Neural progenitor cell (in vitro differentiated cells): Measurements from ENCODE around the genes MAPK1 and RAB36.

DNA sequence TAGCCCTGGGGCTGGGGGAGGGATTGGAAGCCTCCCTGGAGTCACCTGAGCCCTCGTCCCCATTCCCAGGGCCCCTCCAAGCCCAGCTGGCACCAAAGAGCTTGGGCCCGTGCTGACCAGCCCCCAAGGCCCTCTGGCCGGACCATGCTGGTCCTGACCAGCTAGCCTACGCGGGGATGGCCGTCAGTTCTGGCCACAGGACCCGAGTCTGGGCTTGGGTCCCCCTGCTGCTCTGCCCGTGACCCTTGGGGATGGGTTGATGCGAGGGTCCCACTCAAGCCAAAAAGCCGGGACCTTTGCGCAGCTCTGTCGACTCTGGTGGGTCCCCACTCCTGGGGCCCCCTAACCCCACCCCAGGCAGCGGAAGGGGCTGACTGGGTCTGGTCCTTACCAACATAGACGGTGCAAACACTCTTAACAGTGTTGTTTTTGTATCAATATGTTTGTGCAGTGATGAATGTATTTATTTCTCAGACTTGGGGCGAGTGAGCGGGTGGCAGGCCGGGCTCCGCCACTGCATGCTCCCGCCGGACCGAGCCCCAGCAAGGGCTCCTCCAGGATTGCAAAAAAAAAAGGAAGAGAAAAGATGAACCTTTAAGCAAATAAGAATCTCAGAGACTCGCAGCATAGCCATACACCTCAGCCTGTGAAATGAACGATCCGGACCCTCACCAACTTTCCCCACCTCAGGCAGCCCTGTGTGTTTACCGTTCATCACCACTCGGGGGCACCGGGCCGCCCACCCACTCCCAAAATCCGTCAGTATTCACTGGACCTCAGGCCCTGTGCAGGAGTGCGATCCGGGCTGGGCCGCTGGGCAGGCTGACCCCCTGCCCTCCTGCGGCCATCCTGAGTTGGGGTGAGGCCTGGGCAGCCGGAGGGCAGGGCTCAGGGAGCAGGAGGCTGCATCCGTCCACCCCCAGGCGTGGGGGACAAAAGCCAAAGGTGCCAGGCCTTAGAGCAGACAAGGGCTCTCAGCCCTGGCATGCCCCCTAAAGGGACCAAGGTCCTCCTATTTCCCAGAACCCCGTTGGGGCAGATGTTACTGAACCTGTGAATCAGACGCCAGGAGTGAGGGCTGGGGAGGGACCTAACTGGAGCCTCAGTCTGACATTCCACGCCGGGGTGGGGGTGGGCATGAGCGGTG is 17.1 kb upstream of the TMEM191C start:
- RAMPAGE, long total RNA: no peak

DNA sequence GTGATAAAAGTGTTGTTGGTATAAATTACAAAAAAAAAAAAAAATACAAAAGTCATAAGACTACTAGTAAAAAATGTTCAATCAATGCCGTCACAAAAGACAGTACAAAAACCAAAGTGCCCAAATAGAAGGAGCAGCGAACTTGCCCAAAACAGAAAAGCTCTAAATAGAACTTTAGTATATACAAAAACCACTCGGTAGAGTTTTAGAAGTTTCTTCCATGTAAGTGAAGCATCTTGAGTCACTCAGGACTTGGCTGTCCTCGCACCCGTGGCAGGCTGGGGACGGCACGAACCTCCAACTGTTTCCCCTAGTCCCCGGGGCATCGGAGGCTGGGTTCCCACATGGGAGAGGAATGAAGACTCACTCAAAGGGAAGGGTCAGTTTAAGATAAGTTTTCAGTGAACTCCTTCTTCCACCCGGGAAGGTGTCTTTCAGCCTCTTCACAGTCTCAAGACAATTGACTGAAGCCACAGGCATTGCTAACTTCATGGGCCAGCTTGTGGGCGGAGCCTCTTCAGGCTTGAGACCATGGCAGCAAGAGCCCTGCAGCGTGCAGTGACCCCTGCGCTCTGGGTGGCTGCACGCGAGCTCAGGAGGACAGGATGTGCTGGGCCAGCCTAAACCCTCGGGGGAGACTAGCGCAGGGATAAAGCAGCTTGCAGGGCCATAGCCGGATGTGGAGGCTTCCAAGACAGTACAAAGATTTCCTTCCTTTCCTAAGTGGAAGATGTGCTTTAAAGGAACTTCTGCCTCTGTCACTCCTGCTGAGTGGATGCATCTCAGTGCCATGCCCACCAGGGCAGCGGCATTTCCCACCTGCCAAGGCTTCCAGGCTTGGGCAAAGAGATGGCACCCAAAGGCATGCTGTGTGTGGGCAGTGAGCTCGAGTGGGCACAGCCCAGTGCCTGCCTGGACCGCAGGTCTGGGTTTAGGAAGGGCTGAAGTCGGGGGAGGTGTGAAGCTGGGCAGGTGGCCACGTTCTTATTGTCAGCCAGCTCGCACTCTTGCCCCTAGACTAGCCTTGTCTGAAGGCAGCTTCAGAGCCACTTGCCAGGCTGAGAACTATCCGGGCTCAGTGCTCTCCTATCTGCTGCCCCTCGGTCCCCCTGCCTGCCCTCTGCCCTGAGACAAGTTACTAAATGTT is 32.8 kb downstream of the PPIL2 start:
- RAMPAGE, long total RNA: no peak

GRCh38 chr22:21762848-21763691 is 27.5 kb upstream of the YPEL1 start:
- RAMPAGE, long total RNA: no peak

GRCh38 chr22:21799508-21800586 is 64.3 kb upstream of the YPEL1 start:
- RAMPAGE, long total RNA: no peak

DNA sequence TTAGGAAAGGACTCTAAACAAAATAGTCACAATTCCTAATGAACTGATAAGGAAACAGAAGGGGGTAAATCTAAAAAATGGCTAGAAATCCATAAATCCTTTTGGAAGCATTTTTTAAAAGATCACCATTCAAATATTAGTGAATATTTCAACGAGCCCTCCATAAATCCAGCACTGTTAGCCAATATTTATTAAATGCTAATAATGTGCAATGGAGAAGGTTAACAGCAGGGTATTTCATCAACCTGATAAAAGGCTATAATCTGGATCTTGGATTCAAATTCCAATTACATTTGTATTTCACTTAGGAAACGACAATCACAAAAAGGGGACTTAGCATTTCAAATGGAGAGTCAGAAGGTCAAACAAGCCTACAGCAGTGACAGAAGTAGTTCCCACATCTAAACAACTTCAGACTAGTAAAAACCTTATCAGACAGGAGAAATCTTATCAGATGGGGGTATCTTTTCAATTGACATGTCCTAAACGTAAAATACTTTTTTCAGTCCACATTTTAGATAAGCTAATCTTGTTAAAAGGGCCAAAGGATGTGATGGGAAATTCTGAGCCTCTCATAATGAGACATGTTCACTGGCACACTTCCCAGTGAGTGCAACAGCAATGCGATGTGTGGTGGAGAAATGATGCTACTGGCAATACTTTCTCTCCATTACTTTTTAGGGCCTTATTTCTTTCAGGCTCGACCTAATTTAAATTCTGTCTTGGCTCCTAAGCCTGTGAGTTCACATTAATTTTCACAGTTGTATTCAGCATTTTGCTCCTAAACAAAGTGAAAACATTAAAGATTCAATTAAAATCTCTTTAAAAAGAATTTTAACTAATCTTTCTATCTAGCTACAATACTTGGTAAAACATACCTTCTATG is 2.5 kb downstream of the MAPK1 start:
- RAMPAGE, long total RNA: no peak

GRCh38 chr22:21867050-21867751 is at the start of gene MAPK1:
Gene MAPK1 (minus strand): TSS chr22:21867645.
- RAMPAGE, long total RNA: no peak

DNA sequence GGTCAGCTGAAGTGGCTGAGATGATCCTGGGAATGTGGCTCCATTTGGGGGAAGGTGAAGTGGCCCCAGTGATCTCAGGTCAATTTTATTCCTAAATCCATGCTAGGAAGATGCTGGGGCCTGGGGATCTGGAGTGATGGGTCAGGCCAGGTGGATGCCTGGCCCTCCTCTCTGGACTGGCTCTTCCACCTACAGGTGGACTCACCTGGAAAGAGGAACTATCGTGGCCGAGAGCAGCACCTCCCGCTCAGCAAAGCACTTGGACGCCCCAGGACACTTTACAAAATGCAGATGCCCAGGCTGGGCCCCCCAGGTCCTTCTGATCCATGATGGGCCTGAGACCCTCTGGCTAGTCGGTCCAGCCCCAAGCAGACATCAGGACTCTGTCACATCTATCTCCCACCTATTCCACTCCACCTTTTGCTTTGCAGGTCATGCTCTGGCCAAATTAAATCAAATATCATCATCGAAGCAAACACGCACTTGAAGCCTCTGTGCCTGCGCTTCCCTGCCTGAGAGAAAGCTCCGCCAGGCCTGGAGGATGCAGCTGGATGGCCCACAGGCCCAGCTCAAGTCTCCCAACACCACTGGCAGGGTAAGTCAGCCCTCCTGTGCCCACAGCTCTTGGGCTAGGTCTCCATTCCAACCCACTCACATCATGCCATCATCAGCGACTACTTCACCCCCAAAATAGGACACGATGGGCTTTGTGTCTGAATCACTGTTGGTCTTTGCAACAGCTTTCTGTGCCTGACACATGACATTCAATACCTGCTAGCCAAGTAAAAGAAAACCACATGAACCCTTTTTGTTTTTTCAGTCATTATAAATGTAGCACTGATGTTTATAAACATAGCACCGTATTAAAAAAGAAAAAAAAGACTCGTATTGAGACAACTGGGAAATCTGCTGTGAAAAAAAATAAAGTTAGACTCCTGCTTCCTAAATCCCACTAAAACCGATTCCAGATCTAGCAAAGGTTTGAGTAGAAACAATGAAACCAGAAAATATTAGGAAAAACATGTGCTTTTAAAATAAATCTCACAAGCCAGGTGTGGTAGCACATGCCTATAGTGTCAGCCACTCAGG is 6.3 kb downstream of the TOP3B start:
- RAMPAGE, long total RNA: no peak

DNA sequence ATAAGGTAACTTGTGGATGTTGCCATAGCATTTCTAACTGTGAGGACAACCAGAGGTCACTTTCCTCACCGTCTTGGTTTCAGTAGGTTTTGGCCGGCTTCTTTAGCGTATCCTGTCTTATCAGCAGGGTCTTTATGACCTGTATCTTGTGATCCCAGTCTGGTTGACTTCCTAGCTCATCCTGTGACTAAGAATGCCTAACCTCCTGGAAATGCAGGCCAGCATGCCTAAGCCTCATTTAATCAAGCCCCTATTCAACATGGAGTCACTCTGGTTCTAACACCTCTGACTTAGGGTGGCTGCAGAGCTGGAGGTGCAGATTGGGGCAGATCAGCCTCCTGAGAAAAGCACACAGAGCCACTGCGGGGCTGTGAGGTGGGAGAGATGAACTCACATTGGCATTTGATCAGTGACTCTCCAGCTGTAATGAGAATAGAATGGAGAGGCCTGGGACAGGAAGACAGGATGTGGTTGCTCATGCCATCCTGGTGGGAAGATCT is 41.1 kb upstream of the TOP3B start:
- RAMPAGE, long total RNA: no peak

DNA sequence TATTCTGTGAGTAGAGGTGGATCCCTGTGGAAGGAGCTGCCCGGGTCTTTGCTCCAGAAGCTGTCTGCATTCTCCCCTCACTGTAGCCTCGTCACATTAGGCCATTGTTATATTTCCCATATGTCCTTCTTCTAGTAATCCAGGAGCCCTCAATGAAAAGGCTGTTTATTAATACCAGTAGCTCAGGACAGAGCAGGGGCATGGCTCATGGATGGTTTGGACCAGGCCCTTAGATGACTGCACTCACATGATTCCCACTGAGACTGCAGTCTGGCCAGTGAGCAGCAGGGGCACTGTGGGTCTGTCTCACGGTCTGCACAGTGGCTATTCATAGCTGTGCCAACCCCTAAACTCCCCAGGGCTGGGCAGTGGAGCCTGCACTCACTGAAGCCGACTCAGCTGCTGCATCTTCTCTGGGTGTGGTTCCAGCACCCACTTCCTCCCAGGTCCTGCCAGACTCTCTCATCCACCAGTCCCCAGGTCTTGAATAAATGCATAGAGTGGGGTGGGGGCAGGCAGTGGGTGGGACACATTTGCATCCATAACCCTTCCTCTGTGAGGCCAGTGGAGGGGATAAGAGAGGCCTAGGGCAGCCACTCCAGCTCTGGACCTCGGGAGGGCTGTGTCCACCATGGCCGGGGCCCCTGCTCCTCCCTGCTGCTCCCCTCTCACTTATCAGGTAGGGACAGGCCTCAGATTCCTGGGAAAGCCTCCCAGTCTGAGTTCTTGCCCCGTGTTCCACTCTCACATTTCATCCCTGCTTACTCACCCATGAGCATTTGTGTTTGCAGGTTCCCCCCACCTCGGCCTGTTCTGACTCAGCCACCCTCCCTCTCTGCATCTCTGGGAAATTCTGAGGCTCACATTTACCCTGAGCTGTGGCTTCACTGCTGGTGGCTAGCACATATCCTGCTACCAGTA is 128.5 kb upstream of the TOP3B start:
- RAMPAGE, long total RNA: no peak

DNA sequence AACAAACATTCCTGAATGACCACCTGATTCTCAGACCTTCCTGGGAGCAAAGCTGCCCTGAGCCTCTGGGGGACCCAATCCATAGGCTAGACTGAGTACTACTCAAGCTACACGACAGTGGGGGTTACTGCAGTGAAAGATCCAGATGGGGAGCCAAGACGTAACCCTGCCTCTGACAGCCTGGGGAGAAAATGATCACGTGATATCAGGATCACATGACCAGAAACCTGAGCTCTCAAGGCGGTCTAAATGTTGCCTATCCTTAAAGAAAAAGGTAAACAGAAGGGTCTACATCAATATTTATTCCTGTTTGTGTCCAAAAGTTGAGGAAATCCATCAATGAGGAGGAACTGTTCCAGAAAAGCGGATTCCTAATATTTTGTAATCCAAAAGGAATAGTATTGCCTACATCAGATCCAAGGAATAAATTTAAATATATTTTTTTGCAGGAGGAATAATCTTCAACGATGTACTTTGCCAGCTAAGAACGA is 76.0 kb upstream of the VPREB1 start:
- RAMPAGE, long total RNA: no peak

- RAMPAGE, long total RNA: no peak
Measured at GRCh38 chr22:22820459-22821010, 67.1 kb upstream of the IGLL5 start.

GRCh38 chr22:22899237-22899879 is 11.7 kb downstream of the IGLL5 start:
- RAMPAGE, long total RNA: no peak

DNA sequence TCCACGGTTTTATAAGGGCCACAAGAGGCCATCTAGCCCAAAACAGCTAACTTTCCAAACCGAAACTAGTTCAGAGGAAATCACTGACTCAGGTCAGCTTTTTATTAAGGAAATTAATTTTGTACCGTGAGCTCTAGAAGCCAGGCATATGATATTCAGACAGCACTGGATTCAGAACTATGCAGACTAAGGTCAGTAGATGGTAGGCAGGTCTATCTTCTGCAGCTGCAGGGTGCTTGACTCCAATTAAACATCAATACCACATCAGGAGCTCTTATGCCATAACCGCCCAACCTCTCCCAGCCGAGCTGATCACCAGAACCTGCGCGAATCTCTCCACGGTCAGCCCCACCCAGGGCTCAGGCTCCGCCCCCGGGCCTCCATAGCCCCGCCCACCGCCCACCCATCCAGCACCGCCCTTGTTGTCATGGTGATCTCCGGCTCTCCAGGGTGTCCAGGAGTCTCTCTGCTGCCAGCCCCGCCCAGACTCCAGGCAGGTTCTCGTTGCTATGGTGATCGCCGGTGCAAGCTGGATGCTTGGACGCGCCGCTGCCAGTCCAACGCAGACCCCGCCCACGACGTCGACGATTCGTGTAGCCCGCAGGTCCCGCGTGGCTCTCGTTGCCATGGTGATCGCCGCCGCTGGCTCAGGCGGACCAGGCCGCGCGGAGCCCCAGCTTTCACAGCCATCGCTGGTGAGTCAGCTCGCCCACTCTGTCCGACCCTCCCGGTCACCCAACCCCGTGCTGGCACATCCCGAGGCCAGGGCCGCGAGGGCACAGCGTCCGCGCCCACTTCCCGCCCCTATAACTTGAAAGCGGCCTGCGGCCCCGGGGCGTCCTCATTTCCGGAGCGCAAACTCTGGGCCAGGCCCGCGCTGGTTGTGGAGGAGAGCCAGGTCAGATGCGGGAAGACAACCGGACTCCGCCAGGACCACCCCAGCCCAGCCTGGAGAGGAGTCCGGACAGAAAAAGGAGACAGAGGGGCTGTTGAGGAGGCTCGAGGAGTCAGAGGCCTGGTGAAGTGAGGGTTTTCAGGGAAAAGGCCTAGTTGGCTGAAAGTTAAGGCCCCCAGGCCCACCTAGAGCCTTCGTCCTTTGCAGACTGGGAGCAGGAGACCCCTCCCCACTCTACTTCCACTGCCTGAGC is at the start of gene RAB36:
Gene RAB36 (plus strand): TSS at position 621 of the 1,148 bp plus-strand sequence.
- RAMPAGE, long total RNA: no peak

DNA sequence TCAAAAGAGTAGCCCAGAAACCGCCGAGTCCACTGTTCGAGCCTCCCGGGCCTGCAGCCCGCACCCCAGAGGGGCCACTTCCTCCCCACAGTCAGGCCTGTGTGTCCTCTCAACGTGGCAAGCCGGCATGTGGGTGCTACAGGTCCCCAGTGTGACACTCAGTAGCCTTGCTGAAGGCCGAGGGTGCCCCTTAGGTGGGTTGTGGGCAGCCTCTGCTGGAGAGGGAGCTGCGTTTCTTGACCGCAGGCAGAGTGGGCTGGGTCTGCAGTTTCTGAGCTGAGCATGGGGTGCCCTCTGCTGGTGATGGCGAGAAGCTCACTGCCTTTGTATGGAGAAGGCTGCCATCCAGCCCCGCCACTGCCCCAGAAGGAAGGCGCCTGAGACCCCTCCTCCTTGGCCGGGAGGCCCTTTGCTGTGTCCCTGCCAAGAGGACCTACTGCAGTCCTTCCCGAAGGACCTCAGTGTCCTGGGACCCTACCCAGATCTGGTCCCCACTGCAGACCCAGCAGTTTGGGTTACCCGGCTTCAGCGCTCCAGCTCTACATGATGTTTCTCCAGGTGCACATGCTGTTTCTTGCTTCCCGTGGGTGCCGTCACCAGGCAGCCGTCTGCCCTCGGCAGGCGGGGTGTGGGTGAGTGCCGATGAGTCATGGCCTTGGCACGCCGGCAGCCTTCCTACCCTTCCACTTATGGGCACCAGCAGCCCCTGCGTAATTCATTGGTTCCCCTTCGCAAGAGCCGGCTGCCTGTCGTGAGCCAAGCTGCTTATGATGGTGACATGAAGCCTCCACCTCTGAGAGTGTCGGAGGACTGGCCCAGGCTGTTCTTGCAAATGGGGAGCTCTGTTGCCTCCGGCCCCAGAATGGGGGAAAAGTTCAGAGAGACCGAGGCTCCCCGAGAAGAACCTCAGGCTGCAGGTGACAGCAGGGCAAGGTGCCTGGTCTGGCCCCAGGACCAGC is 101.7 kb downstream of the BCR start:
- RAMPAGE, long total RNA: no peak

GRCh38 chr22:23285618-23286074 is 105.3 kb downstream of the BCR start:
- RAMPAGE, long total RNA: no peak

DNA sequence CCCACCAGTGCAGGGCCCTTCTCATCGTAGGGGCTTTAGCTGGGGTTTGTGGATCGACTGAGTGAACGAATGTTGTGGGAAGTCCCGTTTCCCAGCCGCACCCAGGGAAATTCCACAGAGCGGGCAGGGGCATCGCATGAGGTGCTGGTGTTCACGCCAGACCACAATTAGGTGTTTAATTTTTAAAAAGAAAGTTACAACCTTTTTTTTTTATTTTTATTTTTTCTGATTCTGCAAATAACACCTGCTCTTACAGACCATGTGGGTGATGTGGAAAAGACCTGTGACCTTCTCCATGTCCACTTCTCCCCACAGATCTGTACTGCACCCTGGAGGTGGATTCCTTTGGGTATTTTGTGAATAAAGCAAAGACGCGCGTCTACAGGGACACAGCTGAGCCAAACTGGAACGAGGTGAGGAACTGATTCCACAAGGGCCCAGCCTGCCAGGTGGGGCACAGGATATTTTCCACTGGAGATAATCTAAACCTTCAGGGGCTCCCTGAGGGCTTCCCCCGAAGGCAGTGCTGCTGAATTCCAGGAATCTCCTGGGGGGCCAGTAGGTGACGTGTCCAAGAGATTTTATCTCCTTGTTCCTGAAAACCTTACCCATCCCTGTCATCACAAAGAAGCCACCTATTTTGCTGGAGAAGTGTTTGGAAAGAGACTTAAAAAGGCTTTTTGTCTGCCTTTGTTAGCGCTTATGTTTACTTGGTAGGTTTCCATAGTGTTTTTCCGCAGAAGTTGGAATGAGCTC is 112.1 kb downstream of the BCR start:
- RAMPAGE, long total RNA: no peak

GRCh38 chr22:23533226-23533718 is 46.8 kb downstream of the IGLL1 start:
- RAMPAGE, long total RNA: no peak

- RAMPAGE, long total RNA: no peak
Measured at GRCh38 chr22:23565938-23566847, 13.9 kb downstream of the IGLL1 start.

DNA sequence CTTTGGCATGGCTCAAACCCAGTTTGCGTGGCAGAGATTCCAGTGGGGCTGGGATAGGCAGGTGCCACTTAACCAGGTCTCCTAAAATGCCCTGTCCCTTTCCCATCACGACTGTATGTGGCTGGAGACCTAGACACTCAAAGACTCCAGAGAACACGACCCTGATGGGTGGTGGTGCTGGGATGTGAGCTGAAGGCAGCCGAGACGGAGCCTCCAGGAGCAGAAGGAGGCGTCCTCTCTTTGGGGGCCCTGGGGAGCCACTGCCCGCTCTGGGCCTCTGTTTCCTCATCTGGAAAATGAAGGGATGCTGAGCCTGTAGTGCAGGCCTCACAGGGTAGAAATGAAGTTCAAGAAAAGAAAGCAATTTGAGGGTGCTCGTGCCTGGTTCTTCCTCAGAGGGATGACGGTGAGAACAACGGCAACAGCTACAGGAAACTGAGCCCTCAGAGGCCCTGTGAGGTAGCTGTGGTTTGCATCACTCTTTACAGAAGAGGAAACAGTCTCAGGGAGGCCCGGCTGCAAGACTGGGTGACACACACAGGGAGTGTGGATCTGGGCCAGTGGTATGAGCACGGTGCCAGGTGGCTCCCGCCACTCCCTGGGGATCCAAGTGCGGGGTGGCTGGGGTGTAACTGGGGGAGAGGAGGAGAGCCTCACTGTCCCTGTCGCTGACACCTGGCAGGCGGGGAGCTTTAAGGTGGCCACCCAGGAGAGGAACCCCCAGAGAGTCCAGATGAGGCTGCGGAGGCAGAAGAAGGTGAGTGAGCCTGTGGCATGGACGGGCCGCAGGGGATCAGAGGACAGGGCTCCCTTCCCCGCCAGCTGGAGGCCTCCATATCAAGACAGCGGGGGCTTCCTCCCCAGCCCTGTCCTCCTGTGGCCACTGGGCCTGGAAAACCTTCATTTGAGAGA is 5.4 kb downstream of the RGL4 start:
- RAMPAGE, long total RNA: no peak

- RAMPAGE, long total RNA: no peak
Measured at GRCh38 chr22:23749634-23750256, 1.2 kb downstream of the ZNF70 start.